ENCODE results near the gene FOXD4.

DNA sequence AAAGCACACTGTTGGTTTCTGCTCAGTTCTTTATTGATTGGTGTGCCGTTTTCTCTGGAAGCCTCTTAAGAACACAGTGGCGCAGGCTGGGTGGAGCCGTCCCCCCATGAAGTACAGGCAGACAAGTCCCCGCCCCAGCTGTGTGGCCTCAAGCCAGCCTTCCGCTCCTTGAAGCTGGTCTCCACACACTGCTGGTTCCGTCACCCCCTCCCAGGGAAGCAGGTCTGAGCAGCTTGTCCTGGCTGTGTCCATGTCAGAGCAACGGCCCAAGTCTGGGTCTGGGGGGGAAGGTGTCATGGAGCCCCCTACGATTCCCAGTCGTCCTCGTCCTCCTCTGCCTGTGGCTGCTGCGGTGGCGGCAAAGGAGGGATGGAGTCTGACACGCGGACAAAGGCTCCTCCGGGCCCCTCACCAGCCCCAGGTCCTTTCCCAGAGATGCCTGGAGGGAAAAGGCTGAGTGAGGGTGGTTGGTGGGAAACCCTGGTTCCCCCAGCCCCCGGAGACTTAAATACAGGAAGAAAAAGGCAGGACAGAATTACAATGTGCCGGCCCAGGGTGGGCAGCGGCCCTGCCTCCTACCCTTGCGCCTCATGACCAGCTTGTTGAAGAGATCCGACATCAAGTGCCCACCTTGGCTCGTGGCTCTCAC is 14.6 kb downstream of the WASHC1 start:
- PRO-cap, 2 experiments: no peak in any of the 2 experiments

DNA sequence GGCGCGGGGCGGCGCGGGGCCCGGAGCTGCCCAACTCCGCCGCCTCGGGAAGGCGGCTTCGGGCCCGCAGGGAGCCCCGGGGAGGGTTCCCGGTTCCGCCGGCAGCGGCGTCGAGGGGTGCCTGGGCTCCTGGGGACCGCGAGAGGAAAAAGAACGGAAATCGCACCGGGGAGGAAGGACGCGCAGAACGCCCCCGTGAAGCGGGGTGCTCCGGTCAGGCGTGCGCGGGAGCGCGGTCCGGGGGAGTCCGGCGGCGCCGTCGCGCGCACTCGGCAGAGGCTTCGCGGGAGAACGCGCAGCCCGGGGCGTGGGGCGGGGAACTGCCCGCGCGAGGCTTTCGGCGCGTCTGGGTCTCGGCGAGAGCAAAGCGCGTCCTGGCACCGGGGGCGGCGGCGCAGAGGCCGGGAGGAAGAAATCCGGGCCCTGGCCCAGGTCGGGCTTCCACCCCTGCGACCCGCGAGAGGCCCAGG is 4.7 kb downstream of the FOXD4 start:
- PRO-cap, 2 experiments: peak in 1 of 2 experiments; most common minus-strand start position 322 of the sequence (in 1)

GRCh38 chr9:118127-118661 is at the start of gene FOXD4:
FOXD4 (minus strand) TSS chr9:118417.
- PRO-cap, 2 experiments: no peak in any of the 2 experiments

- PRO-cap, 2 experiments: peak in 2 of 2 experiments; most common plus-strand start chr9:272932 (in 1); most common minus-strand start chr9:272931 (in 2)
These were observed 58.1 kb downstream of the DOCK8 start for GRCh38 chr9:272687-273236.

DNA sequence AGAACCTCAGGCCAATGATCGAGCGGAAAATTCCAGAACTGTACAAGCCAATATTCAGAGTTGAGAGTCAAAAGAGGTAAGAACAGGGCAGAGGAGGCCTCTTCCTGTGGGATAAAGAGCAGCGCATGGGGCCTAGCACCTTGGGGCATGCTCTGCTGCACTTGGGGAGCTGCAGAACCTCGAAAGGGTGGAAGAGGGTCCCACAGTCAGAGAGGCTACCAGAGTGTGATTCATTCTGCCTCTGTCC is 41.0 kb upstream of the KANK1 start:
- PRO-cap, 2 experiments: peak in 2 of 2 experiments; most common plus-strand start position 178 of the sequence (in 1)

- PRO-cap, 2 experiments: peak in 1 of 2 experiments; most common plus-strand start chr9:468251 (in 1)
These were observed 36.3 kb upstream of the KANK1 start for GRCh38 chr9:468107-468643.

DNA sequence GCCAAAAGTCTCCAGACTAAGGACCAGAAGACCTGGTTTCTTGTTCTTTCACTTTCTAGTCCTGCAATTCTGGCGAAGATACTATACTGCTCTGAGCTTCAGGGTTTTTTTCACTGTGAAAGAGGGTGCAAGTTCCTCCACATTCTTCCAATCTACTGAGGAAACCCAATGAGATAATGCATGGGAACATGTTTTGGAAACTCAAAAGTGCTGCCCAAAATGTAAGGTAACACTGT is 35.6 kb upstream of the KANK1 start:
- PRO-cap, 2 experiments: no peak in any of the 2 experiments

DNA sequence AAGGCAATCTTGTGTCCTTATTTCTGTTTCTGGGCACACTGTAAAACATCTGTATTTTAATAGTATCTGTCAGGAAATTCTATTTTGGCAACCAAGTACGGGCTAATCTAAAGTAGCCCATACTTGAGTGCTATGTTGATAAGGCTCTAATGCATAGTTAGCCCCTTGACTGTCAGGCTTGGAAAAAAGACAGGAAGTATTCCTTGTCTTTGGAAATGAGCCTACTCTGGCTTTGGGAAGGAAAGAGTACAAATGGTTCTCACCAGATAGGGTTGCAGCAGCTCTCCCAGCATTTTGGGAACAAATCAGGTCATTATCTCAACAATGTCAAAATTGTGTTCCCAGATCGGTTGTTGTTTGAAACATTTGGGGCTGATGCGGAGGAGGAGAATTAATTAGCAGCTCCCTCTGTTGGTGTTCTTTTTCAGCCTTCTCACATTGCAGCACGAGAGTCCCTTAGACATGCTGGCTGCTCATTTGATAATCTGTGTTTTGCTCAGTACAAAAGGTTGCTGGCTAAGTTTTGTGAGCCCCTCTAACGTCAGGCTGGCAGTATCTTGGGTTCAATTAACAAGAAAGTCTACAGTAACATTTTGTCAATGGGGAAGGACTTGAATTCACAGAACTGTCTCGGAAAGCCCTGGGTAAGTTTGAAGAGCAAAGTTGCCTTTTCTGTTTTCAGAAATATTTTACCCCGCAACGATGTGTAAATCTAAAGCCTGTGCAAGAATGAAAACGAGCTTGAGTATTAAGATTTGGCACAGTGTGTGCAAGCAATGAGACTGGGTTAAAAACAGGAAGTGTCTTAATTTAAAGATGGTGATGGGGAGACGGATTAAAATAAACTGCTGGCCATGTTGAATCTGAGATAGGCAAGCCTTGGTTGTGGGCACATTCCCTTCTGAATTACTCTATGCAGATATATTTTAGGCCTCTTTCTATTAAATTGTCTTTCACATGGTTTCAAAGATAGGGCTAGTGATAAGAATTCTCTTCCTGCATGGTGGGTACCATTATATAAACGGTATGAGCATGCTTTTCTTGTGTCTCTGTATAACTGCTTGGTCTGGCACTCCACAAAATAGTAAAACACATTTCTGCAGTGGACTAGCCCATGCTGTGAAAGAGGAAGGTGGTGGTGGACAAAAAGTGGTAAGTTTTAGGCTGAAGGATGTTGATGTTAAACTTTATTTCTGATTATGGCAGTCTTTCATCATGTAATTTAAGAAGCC is 42.6 kb downstream of the KANK1 start:
- PRO-cap, 2 experiments: no peak in any of the 2 experiments

DNA sequence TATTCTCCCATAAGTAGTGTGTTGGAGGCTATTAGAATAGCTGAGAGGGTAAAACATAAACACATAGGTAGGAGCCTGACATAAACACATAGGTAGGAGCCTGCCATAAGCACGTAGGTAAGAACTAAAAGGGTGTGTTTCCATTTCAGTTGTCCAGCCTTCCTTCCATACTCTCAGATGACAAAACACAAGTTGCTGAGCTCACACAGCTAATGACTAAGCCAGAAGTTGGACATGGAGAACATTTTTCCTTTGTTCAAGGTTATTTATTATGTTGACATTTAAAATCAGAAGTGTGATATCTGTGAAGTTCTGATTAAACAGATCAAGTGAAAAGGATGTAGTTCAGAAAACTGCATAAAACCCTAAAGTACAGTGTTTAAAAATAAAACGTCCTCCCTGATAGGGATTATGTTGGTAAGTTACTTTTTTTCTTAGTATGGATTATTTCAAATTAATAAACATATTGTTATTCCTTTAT is 158.2 kb upstream of the DMRT1 start:
- PRO-cap, 2 experiments: no peak in any of the 2 experiments

DNA sequence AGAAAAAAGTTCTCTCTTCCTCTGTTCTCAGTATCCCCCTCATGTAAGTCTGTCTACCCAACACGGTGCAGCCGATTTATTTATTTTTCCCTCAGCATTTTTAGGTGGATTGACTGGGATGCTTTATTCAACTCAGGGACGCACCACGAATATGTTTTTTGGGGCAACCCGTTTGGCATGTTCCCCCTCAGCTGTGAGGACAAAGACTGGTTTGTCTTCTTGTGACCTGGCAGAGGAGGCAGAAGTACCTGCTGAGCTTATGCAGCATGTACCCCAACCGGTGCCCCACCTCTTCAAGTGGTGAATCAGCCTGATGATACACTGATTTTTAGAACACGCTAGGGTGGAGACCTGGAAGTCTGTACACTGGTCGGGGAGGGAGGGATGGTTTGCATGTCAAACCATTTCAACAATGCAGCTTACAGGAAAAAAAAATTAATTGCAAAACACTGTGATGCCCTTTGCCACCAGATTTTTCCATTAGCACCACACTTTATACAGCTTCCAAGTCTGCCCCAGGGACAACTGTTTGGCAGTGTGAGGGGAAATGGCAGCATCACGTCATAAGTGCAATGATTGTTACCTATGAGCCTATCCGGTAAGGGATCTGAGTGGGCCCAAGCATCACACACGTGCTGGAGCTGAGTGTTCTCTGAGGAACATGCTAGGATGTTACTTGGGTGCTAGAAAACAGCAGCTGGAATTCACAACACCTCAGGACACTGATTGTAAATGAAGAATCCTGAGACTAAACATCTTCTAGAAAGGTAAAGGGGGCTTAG is 155.2 kb upstream of the DMRT1 start:
- PRO-cap, 2 experiments: no peak in any of the 2 experiments

DNA sequence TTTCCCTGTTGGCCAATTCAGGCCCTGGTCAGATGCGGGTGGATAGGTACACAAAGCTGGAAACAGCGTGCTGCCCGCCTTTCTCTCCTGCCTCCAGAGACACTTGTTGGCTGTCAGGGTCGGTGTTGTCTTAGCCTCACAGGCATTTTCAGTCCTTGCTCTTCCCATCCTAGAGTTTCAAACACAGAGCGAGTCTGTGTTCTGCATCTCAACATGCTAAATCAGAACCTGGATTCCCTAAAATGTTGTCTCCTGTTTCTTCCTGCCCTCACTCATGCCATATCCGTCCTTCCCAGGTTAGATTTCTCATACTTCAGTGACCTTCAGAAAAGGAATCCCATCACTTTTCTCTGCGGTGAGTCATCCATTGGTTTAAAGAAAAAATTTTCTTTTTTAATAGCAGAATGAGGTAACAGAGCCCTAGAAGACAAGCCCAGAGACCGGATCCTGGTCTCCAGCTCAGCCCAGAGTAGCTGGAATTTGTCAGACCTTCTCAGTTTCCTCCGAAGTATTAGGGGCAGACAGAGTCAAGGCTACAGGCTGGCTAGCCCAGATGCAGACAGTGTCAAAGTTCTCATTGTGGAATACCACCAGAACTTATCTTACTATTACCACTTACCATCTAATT is 143.3 kb upstream of the DMRT1 start:
- PRO-cap, 2 experiments: no peak in any of the 2 experiments

- PRO-cap, 2 experiments: no peak in any of the 2 experiments
These were observed 132.3 kb upstream of the DMRT1 start for GRCh38 chr9:709109-709690.

GRCh38 chr9:734733-735303 is 106.7 kb upstream of the DMRT1 start:
- PRO-cap, 2 experiments: no peak in any of the 2 experiments

DNA sequence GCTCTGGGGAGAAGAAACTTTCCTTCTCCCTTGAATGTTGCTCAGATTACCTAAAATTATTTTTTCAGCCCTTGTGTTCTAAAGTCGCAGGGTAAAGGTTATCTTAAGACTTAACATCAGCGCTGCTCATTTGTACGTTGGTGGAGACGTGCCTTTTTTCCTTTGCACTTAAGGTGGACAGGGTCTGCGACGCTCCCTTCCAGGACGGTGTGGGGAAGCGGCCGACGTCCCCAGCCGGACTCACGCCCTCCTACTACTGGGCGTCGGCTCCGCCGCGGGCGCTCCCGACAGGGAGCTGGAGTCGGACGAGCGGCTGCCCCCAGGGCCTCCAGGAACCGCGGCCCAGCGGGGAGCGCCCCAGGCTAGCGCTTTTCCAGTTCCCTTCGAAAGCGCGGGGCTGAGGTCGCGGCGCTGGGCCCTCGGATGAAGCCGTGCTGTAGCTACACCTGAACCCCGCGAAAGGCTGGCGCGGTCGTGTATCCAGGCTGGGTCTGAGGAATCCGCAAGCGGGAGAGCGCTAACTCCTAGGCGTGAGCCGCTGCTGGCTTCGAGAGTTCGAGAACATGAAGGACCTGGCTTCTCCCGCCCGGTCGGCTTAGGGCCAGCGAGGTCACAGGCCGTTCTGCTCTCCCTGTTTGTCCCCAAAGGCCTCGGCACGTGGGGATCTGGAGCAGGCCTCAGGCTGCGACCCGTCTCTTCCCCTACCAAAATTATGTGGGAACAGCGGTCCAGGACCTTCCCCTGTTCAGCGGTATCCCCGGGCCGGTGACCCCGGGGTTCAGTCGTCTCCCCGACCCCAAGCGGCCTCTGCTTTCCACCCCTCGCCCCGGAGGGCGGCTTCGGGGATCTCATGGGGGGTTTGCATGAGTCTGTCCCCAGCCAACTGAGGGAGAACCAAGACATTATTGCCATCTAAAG is 3.8 kb upstream of the DMRT3 start:
- PRO-cap, 2 experiments: no peak in any of the 2 experiments

GRCh38 chr9:1071497-1072296 is 21.5 kb downstream of the DMRT2 start:
- PRO-cap, 2 experiments: no peak in any of the 2 experiments

GRCh38 chr9:1978830-1979584 is 36.1 kb upstream of the SMARCA2 start:
- PRO-cap, 2 experiments: no peak in any of the 2 experiments

DNA sequence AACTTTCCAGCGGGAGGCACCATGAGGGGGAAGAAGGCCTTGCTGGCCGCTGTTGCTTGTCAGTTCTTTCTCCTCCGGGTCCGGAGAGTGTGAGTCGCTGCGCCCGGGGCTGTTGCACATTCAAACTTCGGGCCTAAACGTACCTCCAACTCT is 2.7 kb downstream of the SMARCA2 start:
- PRO-cap, 2 experiments: no peak in any of the 2 experiments

DNA sequence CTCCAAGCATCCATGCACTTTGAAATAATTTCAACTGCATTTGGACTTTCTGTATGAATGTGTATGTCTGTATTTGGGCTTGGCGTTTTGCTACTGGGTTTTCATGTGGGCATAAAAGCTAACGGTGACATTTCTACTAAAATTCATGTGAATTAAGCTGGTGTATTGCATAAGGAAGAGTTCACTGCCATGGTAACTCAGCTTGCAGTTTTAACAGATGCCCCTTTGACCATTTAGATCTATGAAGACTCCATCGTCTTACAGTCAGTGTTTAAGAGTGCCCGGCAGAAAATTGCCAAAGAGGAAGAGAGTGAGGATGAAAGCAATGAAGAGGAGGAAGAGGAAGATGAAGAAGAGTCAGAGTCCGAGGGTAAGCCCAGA is 170.7 kb downstream of the SMARCA2 start:
- PRO-cap, 2 experiments: no peak in any of the 2 experiments

- PRO-cap, 2 experiments: no peak in any of the 2 experiments
These were observed 176.2 kb downstream of the SMARCA2 start for GRCh38 chr9:2191148-2191892.

- PRO-cap, 2 experiments: no peak in any of the 2 experiments
These were observed 212.3 kb downstream of the SMARCA2 start for GRCh38 chr9:2227430-2227890.

Measured in monocyte (primary cell).